ENCODE results near the gene IL37.

DNA sequence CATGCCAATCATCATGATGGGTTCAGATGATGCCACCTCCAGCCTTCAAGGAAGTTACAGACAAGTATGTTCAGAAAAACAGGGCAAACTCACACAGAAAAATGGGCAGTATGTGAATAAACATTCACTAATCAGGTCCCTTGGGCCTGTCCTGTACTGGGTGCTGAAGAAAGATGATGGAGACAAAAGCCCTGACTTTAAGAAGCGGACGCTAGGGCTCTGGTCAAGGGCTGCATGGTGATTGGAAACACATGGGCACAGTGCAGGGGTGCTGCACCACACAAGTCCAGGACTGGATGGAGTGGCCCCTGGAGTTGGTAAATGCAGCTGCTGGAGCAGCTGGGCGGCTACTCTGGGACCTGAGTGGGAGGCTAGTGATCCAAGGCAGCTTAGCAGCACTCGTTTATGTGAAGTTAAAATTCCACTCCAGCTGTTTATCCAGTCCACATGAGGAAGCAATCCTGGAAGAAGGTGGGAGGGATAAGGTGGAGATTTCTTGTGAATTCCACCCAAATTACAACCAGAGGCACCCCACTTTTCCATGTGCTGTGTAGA is 24.8 kb downstream of the MERTK start:
- CAGE, long polyA plus RNA: no peak
- RRBS: no CpG with 5 or more reads among the region's 4 CpGs

- CAGE, long polyA plus RNA: no peak
- RRBS: no CpG with 5 or more reads among the region's 5 CpGs
Measured at GRCh38 chr2:112003639-112004073, 51.4 kb upstream of the TMEM87B start.

- CAGE, long polyA plus RNA: no peak
Measured at GRCh38 chr2:112004074-112004366, 51.0 kb upstream of the TMEM87B start.

DNA sequence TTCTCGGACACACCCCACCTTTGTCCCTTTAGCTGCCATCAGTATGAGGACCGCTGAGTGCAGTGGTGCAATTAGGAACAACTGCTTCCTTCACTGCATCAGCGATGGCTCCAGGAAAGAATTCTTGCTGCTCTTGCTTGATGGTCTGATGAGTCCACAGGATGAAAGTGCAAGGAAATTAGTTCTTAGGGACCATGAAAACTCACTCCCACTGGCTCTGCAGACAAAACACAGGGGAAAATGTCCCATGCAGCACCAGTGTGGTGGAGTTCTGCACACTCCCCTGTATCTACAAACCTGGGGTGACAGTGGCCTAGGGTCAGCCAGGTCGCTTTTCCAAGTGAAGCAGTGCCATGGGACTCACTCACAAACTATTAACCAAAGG is 44.0 kb upstream of the TMEM87B start:
- CAGE, long polyA plus RNA: no peak
- RRBS: no CpG with 5 or more reads among the region's 4 CpGs

DNA sequence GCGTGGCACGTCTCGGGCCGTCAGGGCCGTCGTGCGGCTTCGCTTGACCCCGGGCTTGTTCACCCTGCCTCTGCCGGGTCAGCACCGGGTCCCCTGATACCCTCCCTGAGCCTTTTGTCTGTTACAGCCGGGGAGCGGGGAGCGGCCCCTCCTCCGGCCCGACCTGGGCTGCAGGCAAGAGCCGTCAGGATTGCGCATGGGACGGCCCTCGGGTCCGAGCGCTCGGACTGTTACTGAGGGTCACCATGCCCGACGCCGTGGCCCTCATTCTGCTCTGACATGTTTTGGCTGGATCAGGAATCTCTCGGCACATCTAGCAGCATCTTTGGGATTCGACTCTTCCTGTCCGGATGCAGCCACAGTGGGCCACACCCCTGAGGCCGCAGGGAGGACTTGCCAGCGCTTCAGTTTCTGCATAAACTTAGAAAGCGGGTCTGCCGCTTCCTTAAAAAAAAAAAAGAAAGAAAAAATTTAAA is 749 bp downstream of the TMEM87B start:
- CAGE, long polyA plus RNA: no peak
- RRBS: no CpG with 5 or more reads among the region's 33 CpGs

GRCh38 chr2:112139355-112139697 is 1.1 kb downstream of the FBLN7 start:
- CAGE, long polyA plus RNA: no peak
- RRBS: no CpG with 5 or more reads among the region's 19 CpGs

DNA sequence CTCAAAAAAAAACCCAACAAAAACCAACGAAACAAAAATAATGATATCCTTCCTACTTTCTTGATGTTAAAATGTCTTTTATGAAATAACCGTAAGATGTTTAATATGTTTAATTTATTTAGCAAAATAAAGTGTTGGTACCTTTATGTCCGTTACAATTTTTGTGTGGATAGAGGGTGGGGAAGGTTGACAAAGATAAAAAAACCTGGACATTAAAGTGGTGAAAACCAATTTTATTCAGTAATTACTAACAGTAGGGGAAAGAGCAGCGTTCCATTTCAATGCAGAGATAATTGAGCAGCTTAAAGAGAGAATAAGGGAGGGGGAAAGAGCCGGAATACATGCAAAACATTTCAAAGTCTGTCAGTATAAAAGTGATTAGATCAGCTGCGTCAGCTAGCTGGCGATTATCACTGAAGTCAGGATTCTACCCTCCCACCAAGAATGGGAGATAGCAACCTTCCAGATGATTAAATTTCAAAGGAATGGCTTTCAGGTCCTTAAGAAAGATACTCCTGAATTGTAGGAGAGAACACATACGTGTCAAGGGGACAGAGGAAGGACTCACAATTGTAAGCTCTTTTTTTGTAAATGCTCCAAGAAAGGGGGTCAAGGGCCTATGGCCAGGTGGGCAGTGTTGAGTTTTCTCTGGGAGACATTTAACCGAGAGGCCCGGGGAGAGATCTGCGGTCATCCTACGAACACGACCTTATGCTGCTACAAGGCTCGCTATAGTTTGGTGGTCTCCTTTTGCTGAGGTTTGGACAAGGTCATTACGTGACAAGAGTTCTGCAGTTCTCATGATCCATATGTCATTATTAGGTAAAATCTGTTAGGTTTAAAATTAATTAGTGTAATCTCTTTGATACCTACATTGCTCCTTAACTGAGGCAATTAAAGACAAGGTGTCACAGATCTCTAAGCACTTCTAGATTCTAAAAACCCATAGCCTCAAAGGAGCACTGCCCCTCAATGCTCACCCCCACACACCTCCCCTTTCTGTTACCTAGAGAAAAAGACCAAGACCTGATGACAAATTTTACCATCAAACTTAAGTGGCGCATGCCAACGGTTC is 2.6 kb upstream of the ZC3H6 start:
- CAGE, long polyA plus RNA: no peak
- RRBS: no CpG with 5 or more reads among the region's 17 CpGs

DNA sequence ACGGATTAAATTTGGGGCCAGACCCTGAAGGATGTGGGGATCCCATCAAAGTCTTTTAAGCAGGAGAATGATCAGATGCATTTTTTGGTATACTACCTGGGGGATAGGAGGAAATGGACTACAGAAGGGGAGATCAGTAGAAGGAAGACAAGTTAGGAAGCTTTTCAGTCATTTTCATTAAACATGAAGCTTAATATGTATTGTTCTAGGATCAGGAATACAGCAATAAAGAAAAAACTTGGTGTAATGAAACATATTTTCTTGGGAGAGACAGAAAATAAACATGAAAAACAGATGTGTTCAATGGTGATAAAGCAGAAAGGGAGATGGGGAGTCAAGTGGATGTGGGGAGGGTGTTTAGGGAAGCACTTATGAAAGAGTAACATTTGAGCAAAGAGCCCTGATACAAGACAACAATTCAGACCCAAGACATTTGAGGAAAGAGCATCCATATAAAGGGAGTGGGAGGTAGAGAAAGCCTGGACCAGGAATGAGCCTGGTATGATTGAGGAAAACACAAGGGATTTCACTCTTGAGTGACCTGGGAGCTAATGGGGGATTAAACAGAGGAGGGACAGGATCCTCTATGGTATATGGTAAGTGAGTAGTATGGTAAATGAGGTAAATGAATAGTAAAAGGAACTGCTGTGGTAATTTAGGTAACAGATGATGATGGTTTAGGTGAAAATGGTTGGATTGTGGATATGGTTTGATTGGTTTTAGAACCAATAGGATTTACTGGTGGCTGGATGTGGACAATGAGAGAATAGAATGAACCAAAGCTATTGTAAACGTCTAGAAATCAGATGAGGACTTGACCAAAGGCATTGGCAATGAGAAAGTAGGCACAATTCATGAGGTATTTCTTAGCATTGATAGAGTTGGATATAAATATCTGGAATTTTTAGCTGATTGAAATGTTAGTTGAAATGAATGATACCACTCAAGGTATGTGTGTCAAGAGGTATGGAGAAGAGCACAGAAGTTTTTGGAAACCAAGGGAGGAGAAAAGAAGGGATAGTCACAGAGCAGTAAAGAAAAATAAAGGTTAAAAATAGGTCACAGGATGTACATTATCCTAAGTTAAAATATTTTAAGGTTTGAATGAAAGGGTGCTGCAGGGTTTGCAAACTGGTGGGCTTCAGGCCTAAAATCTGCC is 5.8 kb downstream of the ZC3H6 start:
- CAGE, long polyA plus RNA: no peak
- RRBS: no CpG with 5 or more reads among the region's 2 CpGs

- CAGE, long polyA plus RNA: no peak
- RRBS: no CpG with 5 or more reads among the region's 3 CpGs
Measured at GRCh38 chr2:112309674-112310353, 34.4 kb downstream of the ZC3H6 start.

GRCh38 chr2:112314753-112315408 is 39.5 kb downstream of the ZC3H6 start:
- CAGE, long polyA plus RNA: no peak
- RRBS: no CpG with 5 or more reads among the region's 3 CpGs

- CAGE, long polyA plus RNA: no peak
- RRBS: no CpG with 5 or more reads among the region's 6 CpGs
Measured at GRCh38 chr2:112520138-112520565, 22.1 kb upstream of the POLR1B start.

GRCh38 chr2:112541680-112541941 is 654 bp upstream of the POLR1B start:
- CAGE, long polyA plus RNA: no peak
- RRBS: 4% methylated on average over 8 of the region's 12 CpGs

GRCh38 chr2:112643547-112644080 is 2.1 kb upstream of the SLC20A1 start:
- CAGE, long polyA plus RNA: no peak
- RRBS: no CpG with 5 or more reads among the region's 6 CpGs

DNA sequence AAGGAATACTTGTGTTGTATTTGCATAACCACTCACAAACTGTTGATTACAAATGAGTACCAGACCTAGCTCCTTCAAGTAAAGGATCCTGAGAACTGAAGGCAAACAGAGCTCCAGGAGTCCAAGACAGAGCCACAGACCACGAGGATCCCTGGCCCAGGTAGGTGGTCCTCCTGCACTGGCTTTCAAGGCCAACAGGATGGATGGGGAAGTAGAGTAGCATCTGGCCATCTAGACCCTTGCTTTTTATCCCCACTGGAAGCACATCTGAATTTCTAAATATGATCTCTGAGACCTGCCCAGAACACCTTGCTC is at the start of gene IL37:
IL37 (plus strand) TSS at position 77 of the 315 bp plus-strand sequence.
- CAGE, long polyA plus RNA: no peak
- RRBS: no CpG with 5 or more reads among the region's 1 CpG

- CAGE, long polyA plus RNA: no peak
- RRBS: no CpG with 5 or more reads among the region's 1 CpG
Measured at GRCh38 chr2:113077901-113078326, 10.1 kb downstream of the IL1F10 start.

DNA sequence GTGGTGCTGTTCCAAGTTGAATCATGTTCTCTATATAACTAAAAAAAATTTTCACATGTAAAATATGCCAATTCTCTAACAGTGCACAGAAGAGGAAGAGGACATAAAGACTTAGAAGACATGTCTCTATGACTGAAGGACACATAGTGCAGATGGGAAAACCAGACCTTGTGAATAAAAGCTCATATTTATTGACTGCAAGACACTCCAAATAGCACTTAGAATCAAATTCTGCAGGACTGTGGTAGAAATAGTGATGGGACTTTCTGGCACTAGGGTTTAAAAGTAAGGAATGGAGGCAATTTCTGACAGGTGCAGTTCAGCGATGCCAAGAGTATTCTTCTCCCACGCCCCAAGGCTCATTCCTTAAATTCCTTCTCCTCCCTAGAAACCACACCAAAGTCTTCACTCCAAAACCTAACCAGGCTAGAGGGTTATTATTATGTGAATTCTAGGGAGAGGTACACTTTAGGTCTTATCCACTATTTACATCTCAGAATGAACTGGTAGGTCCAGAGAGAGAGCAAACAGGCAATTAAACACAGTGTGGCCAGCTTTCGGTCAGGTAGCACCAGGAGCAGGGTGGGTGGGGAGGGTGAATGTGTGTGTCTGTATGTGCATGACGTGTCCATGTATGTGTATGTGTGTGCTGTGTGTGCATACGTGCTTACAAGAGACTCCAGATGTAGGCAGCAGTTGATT is 11.3 kb downstream of the IL1F10 start:
- CAGE, long polyA plus RNA: no peak
- RRBS: no CpG with 5 or more reads among the region's 5 CpGs

- CAGE, long polyA plus RNA: no peak
- RRBS: no CpG with 5 or more reads among the region's 6 CpGs
Measured at GRCh38 chr2:113157920-113158442, 15.8 kb upstream of the PSD4 start.

DNA sequence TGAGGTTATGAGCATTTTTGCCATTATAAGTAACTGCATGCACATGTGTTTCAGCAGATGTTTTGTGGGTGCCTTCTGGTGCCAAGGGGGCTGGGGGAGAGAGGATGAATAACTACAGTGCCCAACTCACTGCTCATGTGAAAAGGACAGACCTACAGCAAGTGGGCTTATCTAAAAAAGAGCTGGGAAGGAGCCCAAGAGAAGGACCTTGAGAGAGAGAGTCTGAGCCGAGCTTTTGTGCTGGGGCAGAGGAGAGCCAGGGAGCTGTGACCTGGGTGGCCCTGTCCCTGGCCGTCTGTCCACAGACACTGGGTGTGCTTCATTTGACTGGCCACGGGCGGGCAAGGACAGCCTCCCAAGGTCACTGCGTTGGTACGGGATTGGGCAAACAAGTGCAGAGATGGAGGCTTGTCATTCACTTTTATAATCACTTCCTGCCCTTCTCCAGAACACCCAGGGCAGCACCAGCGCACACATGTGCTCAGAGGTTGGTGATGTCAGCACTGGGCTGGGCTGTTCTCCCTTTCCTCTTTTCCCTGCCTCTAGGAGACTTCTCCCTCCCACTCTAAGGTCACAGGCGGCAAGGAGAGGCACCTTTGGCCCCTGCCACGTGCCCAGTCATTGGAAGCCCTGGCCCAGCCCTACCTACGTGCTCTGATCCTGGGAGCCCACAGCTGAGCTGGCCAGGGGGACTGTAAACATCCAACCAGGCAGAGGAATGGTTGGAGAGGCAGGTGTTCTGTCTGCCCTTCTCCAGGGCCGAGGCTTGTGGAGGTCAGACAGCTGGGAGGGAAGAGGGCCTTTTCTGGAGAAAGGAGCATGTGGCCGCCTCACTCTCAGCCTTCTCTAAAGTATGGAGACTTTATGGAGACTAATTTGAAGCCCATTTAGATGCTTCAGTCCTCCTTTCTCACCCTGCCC is 6.5 kb upstream of the PSD4 start:
- CAGE, long polyA plus RNA: no peak
- RRBS: no CpG with 5 or more reads among the region's 12 CpGs

- CAGE, long polyA plus RNA: no peak
- RRBS: no CpG with 5 or more reads among the region's 10 CpGs
Measured at GRCh38 chr2:113225479-113226551, 52.0 kb downstream of the PSD4 start.

DNA sequence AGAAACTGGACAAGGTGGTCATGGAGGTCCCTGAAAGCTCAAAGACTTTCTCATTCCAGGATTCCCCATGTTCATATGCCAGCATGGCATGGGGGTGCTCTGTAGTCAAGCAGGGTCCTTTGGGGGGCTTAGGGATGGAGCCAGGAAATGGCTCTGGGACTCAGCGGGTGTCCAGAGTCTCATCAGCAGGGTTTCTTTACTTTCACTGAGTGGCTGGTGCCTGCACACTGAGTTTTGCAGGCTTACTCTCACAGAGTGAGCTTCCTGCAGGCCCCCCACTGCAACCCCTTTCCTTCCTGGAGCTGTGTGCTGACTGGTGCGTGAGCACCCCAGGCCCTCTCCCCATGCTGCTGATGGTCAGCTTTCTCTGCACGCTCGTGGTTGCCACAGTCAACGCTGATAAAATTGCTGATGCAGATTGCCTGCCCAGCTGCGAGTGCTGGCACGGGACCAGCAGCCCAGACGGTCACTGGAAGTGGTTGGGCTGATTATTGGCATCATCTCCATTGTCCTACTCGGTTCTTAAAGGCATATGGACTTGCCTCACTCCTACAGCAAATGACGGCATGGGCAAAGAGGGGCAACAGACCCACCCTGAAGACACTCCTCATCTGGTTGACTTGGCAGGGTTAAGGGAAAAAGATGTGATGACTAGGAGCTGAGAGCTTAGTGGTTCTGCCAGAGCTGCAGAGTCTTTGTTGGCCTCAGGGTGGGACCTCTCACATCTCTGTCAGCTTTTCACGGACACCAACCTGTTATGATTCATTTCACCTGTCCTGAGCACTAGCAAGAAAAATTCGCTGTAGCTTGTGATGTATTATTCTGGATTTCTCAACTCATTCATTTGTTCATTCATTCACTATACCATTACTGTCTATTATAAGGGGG is 38.6 kb downstream of the PAX8 start:
- CAGE, long polyA plus RNA: no peak
- RRBS: no CpG with 5 or more reads among the region's 12 CpGs